ENCODE data around the gene KIF11.

GRCh38 chr10:91592175-91593061, 40.5 kb downstream of the PPP1R3C start:
- PRO-cap, result no peak

- PRO-cap, result no peak
Measured at GRCh38 chr10:91626449-91627328, 6.2 kb downstream of the PPP1R3C start.

GRCh38 chr10:91691065-91691572, 58.2 kb upstream of the PPP1R3C start:
- PRO-cap, result no peak

- PRO-cap, result no peak
Measured at GRCh38 chr10:91887743-91888155, 21.5 kb downstream of the FGFBP3 start.

GRCh38 chr10:91943593-91944110, 20.1 kb downstream of the BTAF1 start:
- PRO-cap, result no peak

GRCh38 chr10:92087763-92088361, 164.3 kb downstream of the BTAF1 start:
- PRO-cap, result no peak

DNA sequence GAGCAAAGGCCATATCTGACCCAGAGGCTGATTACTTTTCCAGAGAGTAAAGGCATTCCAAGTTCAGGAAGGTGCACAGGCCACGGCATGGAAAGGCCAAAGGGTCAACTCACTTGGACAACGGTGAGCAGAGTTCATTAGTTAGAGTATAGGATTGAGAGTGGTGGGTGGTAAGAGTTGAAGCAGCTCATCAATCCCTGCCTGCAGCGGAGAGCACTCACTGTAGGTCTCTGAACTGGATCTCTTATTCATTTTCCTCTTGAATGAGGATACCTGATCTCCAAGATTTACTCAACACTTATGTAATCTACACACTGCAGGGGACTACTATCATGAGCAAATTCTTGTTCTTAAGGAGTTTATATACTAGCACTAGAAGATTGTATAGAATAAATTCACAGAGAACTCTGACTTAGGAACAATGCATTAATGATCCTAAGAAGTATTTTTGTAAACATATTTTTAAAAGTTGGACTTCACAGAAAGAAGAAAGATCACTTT, 168.6 kb downstream of the CPEB3 start:
- PRO-cap, result no peak

GRCh38 chr10:92592850-92593890, at the start of gene KIF11:
KIF11 (plus strand) TSS chr10:92593130.
- PRO-cap, result bidirectional peak, plus-strand start at chr10:92593161, minus-strand start at chr10:92592959

DNA sequence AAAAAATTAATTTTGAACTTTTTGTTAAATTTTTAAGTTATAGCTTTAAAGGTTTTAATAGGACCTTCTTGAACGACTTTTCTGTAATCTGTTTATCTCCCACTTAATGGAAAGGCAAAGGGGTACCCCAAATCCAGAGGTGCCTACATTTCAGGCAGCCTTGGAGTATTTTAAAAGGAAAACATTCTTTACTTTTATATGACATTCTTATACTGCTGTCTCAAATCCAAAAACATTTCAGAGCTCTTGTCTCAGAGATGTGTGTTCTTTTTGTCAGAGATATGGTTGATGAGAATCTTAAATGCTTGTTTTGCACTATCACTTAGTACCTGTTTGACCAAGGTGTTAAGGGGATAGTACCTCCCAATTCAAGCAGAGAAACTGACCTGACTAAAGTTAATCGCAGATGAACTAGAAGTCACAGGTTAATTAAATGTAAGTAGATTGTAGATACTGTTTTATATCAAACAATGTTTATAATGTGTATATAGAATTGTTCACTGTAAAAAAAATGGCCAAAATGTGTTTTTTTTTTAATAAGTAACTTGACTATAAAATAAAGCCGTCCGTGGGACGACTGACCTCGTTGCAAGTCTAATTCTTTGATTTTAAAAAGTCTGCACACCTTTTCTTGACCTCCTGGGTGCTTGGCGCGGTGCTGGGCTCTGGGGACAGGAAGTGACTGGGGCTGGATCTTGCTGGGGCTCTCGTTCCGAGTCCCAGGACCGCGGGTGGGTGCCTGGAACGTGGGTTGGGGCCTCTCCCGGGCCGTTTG, 5.5 kb downstream of the HHEX start:
- PRO-cap, result no peak

GRCh38 chr10:92828896-92829760, 19.2 kb upstream of the EXOC6 start:
- PRO-cap, result no peak

GRCh38 chr10:93062262-93062984, 1.8 kb downstream of the CYP26C1 start:
- PRO-cap, result no peak

DNA sequence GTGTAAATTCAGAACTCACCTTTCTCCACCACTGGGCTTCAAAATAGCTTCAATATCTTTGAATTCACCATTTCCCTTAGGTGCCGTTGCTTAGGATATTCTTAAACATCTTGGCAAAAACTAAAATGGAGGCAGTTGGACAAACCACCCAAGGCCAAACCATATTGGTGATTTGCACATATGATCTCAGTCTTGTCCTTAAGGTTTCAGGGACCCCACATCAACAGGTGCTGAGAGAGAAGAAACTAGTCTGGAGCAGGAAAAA, 184.7 kb downstream of the CYP26A1 start:
- PRO-cap, result no peak

DNA sequence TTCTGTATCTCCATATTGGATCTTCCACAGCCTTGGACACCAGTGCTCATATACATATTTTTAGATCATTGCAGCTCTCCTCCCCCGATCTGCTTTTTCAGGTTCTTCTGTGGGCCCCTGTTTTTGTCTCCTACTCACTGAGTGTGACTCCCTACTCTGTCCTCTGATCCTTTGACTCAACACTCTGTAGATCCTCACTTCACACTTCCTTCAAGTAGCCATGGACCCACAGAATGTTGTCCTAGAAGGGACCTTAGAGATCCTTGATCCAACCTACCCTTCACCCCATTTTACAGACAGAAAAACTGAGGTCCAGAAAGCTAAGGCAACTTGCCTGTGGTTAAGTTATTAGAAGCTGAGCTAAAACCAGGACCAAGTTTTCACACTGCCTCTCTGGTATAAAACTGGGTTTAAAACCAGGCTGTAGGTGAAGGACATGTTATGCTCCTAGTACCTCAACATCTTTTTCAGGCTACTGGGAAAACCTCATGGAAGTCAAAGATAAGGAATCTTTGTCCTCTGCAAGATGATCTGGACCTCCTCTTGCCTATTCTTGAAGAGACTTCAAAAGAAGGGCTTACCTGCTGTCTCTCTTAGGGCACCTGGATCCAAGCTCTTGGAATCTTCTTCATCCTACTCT, 70.2 kb downstream of the MYOF start:
- PRO-cap, result no peak

GRCh38 chr10:93845766-93846171, 48.0 kb upstream of the SLC35G1 start:
- PRO-cap, result no peak

DNA sequence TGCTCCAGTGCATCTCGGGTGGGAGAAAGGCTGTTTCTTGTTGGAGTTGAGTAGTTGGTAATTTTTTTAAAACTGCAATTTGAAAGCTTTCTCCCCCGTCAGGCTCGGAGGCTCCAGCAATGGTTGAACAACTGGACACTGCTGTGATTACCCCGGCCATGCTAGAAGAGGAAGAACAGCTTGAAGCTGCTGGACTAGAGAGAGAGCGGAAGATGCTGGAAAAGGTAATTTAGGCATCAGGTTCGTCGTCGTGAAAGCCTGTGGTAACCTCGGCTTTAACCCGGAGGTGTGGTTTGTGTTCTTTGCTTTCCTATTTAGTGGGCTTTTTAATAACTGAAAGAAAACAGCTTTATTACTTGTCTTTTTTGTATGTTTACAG, 676 bp downstream of the HELLS start:
- PRO-cap, result no peak

GRCh38 chr10:95275519-95275945, 15.3 kb downstream of the PDLIM1 start:
- PRO-cap, result no peak

GRCh38 chr10:95290056-95290387, 781 bp downstream of the PDLIM1 start:
- PRO-cap, result unidirectional peak, plus-strand start at chr10:95290292

GRCh38 chr10:95294662-95295790, 4.2 kb upstream of the PDLIM1 start:
- PRO-cap, result bidirectional peak, plus-strand start at chr10:95295406, minus-strand start at chr10:95295335

DNA sequence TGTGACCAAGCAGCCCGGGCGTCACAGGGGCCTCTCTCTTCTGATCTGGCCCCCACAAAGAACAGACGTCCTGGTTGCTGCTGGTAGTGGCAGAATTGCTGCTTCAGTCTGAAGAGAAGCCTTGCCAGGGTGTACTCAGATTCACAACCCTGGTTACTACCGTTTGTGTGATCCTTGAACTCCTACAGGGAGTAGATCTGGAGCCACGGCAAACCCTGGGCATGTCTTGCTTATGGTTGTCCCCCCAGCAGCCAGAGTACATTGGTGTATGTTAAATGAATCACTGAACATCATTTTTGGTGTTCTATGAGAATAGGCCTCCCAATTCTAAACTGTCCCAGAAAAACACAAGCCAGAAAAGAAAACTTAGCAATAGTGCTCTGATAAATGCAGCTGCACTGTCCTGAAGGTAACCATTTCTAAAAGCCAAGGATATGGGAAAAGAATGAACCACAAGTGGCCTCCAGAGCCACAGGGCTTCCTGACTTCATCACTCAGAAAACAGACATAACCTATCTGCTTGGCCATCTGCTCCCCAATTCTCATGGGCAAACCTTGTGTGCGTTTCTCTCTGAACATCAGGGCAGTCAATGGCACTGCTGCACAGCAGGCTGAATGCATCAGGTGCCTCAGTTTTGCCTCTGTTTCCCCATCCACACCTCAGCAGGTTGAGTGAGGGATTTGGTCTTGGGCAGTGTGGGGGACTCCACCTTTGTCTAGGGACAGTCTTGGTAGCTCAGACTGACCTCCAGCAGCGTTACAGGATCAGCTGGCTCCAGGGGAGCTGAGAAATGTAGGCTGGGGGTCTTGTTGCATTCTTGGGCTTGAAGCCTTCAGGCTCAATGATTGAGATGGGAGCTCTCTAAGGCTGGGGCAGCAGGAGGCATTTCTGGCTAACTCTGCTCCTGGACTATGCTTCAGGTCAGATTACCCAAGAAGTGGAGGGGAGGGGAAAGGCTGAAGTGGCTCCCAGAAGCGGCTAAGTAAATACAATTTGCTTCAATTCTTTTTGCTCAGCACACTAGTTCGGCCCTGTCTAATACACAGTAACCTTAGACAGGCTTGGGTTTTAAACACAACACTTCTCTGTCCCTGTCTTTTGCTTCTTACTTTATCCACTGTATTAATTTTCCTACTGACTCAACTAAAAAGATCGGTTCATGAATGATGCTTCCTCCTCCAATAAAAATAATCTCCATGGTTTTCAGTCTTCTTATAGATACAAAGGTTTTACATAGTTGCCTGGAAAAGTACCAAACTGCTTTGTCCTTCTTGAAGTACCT, 23.5 kb upstream of the PDLIM1 start:
- PRO-cap, result no peak

DNA sequence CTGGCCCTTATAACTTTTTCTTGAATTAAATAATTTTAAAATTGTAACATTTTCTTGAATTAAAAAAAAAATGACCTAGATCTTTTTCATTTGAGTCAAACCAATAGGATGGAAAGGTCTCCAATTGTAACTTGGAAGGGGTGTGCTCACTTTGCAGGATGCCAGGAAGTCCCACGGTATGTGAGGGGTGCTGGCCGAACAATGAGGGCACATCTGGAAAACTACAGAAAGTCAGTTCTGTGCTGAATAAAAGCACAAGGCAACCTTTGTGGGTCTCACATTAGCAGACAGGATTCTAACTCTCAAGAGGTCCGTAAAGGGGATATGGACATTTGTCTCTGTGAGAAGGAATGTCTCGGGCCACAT, 52.8 kb upstream of the PDLIM1 start:
- PRO-cap, result no peak

Data from bile duct (tissue), 1 donor.